Liver (tissue), 9 donors: ENCODE measurements around the genes ZNF493, ZNF728 and ZNF730.

- PRO-cap, 5 experiments, result no peak in any of the 5 experiments
- RAMPAGE, long total RNA, 2 experiments, result no peak in any of the 2 experiments
- RRBS, result no CpG with 5 or more reads among the region's 3 CpGs
Observed at GRCh38 chr19:21286669-21287166, 42.5 kb downstream of the ZNF708 start.

GRCh38 chr19:21396834-21397998 is at the start of gene ZNF493:
TSS of gene ZNF493 (plus strand) at chr19:21397133.
- PRO-cap, 5 experiments, result peak in 5 of 5 experiments; most common plus-strand start chr19:21397133 (in 5); most common minus-strand start chr19:21396976 (in 4)
- RAMPAGE, long total RNA, 2 experiments, result start-site peak on the plus strand in 2 of 2 experiments, at chr19:21397084-21397176 at its widest, 60 to 154 reads per replicate
- RRBS, result no CpG with 5 or more reads among the region's 35 CpGs

DNA sequence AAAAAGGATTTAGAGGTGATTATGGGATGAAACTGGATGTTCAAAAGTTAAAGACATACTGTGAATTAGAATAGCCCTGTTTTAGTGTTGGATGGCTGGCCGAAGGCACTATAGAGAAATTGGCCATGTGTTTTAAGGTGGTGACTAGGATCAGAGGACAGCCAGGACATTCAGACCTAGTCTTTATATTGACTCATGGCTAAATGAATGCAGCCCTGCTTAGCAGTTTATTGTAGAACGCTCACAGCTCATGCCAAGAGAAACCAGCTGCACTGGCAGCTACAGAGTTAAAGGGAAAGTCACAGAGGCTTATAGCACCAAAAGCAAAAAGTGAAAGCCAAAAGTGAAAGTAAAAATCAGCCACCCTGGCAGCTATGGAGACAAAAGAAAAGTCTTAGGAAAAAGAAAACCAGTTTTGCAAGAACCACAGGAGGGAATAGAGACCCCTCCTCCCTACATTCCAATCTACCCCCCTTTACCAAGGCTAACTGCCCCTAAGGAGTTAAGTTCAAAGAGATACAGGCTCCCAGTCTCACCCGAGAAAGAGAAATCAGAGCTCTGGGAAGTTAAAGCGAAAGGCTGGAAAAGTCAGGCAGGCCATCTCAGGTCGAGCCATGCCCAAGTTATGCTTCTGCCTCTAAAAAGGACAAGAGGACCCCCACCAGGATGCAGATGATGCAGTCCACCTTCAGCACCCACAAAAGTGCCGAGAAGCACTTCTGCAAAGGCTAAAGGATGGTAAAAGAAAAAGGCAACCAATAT is 99.0 kb downstream of the ZNF429 start:
- PRO-cap, 5 experiments, result no peak in any of the 5 experiments
- RAMPAGE, long total RNA, 2 experiments, result no peak in any of the 2 experiments
- RRBS, result no CpG with 5 or more reads among the region's 6 CpGs

- PRO-cap, 5 experiments, result no peak in any of the 5 experiments
- RAMPAGE, long total RNA, 2 experiments, result no peak in any of the 2 experiments
- RRBS, result 29% methylated on average over 5 of the region's 37 CpGs
Observed at GRCh38 chr19:21677772-21678590, 89.4 kb downstream of the ZNF100 start.

- PRO-cap, 5 experiments, result no peak in any of the 5 experiments
- RAMPAGE, long total RNA, 2 experiments, result no peak in any of the 2 experiments
- RRBS, result 38% methylated on average over 3 of the region's 38 CpGs
Observed at GRCh38 chr19:22518131-22518615, 96.0 kb upstream of the ZNF98 start.

DNA sequence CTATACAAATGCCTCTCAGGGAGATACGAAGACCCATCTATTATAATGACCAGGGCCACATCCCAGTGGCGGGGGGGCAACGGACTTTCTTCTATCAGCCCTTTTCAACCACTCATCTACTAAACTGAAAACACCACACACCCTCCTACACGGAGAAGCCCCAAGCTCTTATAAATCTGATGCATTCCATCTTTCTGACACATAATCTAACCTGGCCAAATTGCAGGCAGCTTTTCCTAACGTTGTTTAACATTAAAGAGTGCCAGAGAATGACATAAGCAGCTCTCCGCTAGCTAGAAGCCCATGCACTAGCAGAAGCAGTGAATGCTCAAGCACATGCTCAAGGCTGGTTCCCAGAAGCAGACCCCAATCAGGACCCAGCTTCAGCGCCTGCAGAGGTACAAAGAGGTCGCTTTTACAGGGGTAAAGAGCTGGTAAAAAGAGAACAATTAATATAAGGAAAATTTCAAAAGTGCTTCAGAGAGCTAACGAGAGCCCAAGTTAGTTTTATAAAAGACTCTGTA is 104.7 kb upstream of the ZNF98 start:
- PRO-cap, 5 experiments, result no peak in any of the 5 experiments
- RAMPAGE, long total RNA, 2 experiments, result no peak in any of the 2 experiments
- RRBS, result no CpG with 5 or more reads among the region's 9 CpGs

DNA sequence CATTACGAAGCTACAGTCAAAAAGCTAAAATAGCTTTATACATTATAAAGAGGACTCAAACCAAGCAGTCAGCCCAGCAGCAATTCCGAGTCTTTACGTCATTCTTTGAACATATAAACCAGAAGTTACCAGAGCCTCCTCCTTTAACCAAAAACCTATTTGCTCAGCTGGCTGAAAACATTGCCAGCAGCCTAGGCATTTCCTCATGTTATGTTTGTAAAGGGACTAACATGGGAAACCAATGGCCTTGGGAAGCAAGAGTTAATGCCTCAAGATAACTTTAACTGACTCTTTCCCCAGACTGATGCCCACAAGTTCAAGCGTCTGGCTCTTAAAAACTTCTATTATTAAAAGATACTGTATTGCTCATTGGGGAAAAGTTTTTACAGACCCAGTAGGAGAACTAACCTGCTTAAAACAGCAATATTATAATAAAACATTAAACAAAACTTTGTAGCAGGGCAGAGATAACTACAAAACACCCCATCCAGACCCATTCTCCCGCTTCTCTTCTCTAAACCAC is 104.0 kb upstream of the ZNF492 start:
- PRO-cap, 5 experiments, result no peak in any of the 5 experiments
- RAMPAGE, long total RNA, 2 experiments, result no peak in any of the 2 experiments
- RRBS, result no CpG with 5 or more reads among the region's 5 CpGs

- PRO-cap, 5 experiments, result peak in 1 of 5 experiments; most common minus-strand start chr19:23003208 (in 1)
- RAMPAGE, long total RNA, 2 experiments, result no peak in any of the 2 experiments
- RRBS, result 6% methylated on average over 4 of the region's 52 CpGs
Observed at GRCh38 chr19:23002441-23003439, at the start of gene ZNF728. TSS of gene ZNF728 (minus strand) at chr19:23003176.

- PRO-cap, 5 experiments, result no peak in any of the 5 experiments
- RAMPAGE, long total RNA, 2 experiments, result no peak in any of the 2 experiments
- RRBS, result no CpG with 5 or more reads among the region's 47 CpGs
Observed at GRCh38 chr19:23116753-23117740, at the start of gene ZNF730. TSS of gene ZNF730 (plus strand) at chr19:23117025.

- PRO-cap, 5 experiments, result peak in 3 of 5 experiments; most common plus-strand start chr19:23264519 (in 3); most common minus-strand start chr19:23264553 (in 1)
- RAMPAGE, long total RNA, 2 experiments, result no peak in any of the 2 experiments
- RRBS, result no CpG with 5 or more reads among the region's 5 CpGs
Observed at GRCh38 chr19:23264275-23264686, 14.1 kb upstream of the ZNF724 start.

DNA sequence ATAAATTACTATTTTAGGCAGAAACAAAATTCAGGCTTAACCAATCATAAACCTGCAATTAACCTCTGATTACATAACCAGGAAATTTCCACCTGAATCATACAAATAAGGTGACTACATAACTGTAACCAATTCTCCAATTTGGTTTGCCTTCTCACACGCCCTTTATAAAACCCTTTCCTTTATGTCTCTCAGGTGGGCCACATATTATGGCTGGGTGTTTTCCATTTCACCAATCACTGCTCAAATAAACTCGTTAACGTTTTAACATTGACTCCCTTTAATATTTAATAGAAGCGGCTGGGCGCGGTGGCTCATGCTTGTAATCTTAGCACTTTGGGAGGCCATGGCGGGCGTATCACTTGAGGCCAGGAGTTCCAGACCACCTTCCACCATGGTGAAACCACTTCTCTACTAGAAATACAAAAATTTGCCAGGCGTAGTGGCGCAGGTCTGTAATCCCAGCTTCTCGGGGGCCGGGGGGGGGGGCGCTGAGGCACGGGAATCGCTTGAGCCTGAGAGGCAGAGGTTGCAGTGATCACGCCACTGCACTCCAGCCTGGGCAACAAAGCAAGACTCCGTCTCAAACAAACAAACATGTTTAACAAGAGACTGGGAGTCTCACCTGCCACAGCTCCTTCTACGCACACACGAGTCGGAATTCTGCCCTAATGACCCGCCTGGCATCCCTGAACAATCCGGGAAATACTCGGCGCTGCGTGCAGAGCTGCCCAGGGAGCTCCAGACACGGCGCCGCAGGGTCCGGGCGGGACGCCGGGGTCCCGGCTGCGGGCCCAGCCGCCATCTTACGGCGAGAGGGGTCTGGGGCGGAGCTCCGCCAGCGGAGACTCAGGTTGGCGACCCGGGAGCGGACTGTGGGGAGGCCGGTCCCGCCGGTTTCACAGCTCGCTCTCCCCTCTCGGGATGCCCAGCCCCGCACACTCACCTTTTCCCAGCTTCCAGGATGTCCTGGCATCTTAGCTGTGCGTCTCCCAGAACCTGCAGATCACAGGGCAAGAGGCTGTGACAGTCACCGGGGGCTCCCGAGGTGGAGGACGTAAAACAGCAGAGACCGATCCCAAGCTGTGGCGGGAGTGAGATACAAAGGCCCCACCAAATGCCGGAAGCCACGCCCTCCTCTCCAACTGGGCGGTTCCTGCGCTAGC is 23.3 kb upstream of the ZNF724 start:
- PRO-cap, 5 experiments, result peak in 5 of 5 experiments; most common plus-strand start position 131 of the sequence (in 5); most common minus-strand start position 1,090 of the sequence (in 5)
- RAMPAGE, long total RNA, 2 experiments, result start-site peak on the minus strand in 1 of 2 experiments, centred at position 1,081 of the sequence, 365 reads per replicate
- RRBS, result 2% methylated on average over 15 of the region's 59 CpGs

DNA sequence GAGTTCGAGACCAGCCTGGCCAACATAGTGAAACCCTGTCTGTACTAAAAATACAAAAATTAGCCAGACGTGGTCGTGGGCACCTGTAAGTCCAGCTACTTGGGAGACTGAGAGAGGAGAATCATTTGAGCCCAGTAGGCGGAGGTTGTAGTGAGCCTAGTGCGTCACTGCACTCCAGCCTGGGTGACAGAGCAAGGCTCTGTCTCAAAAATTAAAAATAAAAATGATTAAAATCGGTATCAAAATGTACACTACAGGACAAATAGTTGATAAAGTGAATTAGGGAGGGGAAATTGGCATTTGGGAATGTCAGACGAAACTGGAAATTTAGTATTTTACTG is 1.5 kb downstream of the ZNF91 start:
- PRO-cap, 5 experiments, result no peak in any of the 5 experiments
- RAMPAGE, long total RNA, 2 experiments, result no peak in any of the 2 experiments
- RRBS, result no CpG with 5 or more reads among the region's 7 CpGs

DNA sequence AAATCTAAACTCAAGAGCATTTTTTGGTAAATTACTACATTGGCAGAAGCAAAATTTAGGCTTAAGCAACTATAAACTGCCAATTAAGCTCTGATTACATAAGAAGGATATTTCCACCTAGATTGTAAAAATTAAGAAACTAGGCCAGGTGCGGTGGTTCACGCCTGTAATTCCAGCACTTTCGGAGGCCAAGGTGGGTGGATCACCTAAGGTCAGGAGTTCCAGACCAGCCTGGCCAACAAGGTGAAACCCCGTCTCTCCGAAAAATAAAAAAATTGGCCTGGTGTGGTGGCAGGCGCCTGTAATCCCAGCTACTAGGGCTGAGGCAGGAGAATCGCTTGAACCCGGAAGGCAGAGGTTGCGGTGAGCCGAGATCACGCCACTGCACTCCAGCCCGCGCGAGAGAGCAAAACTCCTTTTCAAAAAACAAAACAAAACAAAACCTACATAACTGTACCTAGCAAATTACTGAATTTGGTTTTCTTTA is 921 bp downstream of the ZNF91 start:
- PRO-cap, 5 experiments, result no peak in any of the 5 experiments
- RAMPAGE, long total RNA, 2 experiments, result no peak in any of the 2 experiments
- RRBS, result no CpG with 5 or more reads among the region's 14 CpGs

- PRO-cap, 5 experiments, result no peak in any of the 5 experiments
- RAMPAGE, long total RNA, 2 experiments, result no peak in any of the 2 experiments
- RRBS, result no CpG with 5 or more reads among the region's 14 CpGs
Observed at GRCh38 chr19:23414758-23415446, 19.6 kb upstream of the ZNF91 start.

DNA sequence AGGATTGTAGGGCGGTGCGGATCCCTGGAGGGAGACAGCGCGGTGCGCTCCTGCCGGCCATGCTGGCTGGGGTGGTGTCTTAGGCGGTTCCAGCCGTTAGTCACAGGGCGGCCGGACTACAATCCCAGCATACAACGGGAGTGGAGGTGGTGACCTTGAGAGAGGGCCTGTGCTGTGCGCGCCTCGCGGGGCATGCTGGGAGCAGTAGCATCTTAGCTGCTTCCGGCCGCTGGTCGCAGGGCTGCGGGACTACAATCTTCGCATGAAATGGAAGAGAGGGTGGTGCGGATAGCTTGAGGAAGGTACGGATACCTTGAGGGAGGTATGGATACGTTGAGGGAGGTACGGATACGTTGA is 1419.2 kb downstream of the UQCRFS1 start:
- PRO-cap, 5 experiments, result peak in 5 of 5 experiments; most common plus-strand start position 219 of the sequence (in 4); most common minus-strand start position 91 of the sequence (in 2)
- RAMPAGE, long total RNA, 2 experiments, result start-site peak on the plus strand in 1 of 2 experiments, centred at position 209 of the sequence, 22 reads per replicate
- RRBS, result 2% methylated on average over 7 of the region's 25 CpGs

DNA sequence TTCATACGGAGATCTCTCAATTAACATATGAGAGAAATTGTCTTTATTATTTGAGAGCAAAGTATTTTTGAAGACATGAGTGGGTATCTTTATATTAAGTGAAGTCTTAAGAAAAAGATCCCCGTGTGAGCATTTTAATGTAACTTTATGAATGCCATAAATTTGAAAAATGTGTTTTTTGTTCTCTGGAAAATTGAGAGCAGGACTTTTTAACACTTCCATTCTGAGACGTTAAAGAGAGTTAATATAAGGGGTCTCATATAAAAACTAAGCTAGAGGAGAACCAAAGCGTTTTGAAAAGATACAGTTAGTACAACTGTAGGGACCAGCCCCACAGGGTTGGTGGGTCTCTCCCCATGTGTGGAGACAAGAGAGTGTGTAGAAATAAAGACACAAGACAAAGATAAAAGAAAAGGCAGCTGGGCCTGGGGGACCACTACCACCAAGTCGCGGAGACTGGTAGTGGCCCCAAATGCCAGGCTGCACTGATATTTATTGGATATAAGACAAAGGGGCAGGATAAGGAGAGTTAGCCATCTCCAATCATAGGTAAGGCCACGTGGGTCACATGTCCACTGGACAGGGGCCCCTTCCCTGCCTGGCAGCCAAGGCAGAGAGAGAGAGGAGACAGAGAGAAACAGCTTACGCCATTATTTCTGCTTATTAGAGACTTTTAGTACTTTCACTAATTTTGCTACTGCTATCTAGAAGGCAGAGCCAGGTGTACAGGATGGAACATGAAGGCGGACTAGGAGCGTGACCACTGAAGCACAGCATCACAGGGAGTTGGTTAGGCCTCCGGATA is 1411.2 kb downstream of the UQCRFS1 start:
- PRO-cap, 5 experiments, result no peak in any of the 5 experiments
- RAMPAGE, long total RNA, 2 experiments, result no peak in any of the 2 experiments
- RRBS, result no CpG with 5 or more reads among the region's 11 CpGs

DNA sequence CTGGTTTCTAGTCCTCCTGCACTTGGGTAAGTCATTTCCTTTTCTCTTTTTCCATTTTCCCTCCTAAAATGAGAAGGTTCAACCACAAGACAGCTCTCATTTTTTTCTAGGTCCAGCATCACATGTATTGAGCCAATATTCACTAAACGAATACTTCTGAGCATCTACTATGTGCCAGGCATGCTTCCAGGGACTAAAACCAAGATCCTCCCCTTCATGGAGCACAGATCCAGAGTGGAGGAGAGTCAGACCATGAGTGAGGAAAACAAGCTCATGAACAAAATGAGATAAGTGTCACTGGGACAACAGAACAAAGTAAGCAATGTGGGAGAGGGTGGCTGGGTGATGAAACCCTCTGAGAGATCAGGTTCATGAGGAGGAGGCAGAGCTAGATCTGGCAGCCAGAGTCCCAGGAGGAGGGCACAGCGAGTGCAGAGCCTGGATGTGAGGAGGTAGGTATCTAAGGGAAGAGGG is 1312.0 kb downstream of the UQCRFS1 start:
- PRO-cap, 5 experiments, result peak in 1 of 5 experiments; most common plus-strand start position 366 of the sequence (in 1); most common minus-strand start position 258 of the sequence (in 1)
- RAMPAGE, long total RNA, 2 experiments, result start-site peak on the plus strand in 1 of 2 experiments, centred at position 406 of the sequence, 33 reads per replicate
- RRBS, result no CpG with 5 or more reads among the region's 2 CpGs

- PRO-cap, 5 experiments, result no peak in any of the 5 experiments
- RAMPAGE, long total RNA, 2 experiments, result no peak in any of the 2 experiments
- RRBS, result no CpG with 5 or more reads among the region's 9 CpGs
Observed at GRCh38 chr19:28444769-28445600, 768.0 kb downstream of the UQCRFS1 start.

DNA sequence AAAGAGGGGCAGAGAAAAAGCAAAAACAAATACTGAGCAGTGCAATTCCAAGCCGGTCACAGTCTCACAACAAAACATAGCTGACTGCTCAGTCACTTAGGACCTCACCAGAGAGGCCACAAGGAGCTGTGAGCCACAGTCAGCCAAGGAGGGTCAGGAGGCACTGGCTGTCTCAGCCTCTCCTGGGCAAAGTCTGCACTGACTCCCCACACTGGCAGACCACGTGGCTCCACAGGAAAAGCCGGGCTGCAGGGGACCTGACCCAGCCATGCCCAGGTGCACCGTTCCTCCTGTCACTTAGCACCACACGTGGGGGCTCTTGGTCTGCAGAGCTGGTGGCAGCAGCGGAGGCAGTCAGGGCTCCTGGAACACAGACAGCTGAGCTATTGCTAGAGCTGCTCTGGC is 744.3 kb downstream of the UQCRFS1 start:
- PRO-cap, 5 experiments, result no peak in any of the 5 experiments
- RAMPAGE, long total RNA, 2 experiments, result no peak in any of the 2 experiments
- RRBS, result no CpG with 5 or more reads among the region's 6 CpGs

GRCh38 chr19:28608435-28609850 is 604.0 kb downstream of the UQCRFS1 start:
- PRO-cap, 5 experiments, result no peak in any of the 5 experiments
- RAMPAGE, long total RNA, 2 experiments, result no peak in any of the 2 experiments
- RRBS, result no CpG with 5 or more reads among the region's 21 CpGs